T47D (cell line): ENCODE results near the gene PRR14L.

- RRBS: no CpG with 5 or more reads among the region's 11 CpGs
Measured at GRCh38 chr22:31055511-31055909, 25.6 kb upstream of the SMTN start.

DNA sequence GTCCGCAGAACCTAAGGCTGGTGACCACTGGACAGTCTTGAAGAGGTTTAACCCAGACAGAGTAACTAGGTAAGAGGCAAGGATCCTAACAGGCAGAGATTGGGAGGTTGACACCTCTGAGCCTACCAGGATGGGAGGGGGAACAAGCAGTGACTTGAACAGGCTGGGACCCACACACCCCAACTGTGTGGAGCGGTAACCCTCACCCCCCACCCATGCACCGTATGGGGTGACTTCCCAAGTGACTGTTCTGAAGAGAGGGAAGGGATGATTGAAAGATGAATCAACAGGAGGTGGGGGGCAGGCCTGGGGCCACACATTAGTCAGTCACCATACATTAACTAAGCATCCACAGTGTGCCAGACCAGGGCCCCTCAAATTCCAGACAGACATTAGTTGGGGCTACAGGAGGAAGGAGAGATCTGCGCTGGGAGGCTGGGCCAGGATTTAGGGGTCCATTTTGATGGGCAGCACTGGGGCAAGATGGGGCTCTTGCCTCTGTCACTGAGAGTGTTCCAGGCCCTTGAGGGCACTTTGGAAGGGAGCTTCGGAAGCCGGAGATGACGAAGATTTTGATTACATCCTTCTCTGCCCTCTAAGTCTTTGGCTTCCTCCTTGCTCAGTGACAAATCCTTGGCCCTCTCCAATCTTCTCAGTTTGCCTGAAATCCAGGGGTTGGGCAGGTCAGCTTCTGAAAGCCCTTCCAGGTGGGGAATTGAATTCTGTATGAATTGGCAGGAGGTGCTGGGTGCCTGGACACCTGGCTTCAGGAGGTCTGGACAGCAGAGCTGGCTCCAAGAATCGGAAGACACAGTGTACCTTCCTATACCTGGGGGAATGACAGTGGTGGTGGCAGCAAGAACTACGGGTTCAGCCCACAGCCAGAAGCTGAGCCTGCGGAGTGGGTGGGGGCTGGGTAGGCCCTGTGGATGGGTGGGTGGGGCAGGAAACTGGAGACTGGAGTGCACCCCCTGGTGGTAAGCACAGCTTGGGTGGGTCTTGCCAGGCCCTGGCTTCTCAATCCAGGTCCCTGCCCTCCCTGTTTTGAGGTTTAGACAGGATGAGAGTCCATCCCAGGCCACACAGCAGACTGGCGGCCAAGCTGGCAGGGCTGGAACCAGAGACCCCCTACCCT lies 1.1 kb downstream of the SMTN start:
- RRBS: no CpG with 5 or more reads among the region's 11 CpGs

DNA sequence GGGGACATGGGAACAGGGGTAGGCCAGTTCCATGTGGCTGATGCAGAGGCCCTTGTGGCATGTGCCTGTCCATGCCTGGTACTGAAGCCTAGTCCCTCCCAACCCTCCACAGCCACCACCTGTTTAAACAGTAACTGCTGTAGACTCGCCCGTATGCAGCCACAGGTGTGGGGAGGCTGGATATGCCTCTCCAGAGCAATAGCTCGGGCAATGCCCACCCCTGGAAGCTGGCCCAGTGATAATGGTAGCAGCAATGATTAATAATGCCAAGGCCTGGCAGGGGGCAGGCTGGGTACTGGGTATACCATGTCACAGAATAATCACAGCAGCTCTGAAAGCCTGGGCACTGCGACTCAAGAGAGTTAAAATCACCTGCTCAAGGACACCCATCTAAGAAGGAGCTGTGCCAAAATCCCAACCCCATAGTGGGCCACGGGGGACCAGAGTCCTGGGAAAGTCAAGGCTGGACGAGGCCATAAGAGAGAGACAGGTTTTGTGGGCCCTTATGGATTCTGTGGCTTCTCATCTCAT lies 2.4 kb downstream of the SMTN start:
- RRBS: no CpG with 5 or more reads among the region's 6 CpGs

- RRBS: 96% methylated on average over 6 of the region's 14 CpGs
Measured at GRCh38 chr22:31093041-31093558, 12.0 kb downstream of the SMTN start.

- RRBS: no CpG with 5 or more reads among the region's 12 CpGs
Measured at GRCh38 chr22:31099317-31099979, 7.9 kb downstream of the SELENOM start.

DNA sequence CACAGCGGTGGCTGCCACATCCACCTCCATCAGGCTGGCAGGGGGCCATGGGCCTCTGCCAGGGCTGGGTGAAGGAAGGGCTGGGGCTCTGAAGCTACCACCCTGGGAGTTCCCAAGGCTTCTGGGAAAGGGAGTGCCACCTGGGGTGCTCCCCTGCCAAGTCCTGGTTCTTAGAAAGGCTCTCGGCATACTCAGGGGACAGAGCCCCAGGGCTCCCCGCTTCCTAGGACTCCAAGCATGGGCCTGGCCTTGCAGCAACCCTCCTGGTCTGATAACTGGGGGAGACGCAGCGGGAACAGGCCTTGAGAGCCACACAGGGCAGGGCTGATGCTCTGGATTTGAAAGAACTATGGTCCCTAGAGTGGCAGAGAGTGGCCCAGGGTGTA lies 478 bp upstream of the PLA2G3 start:
- RRBS: no CpG with 5 or more reads among the region's 5 CpGs

GRCh38 chr22:31222788-31223270 lies 10.7 kb downstream of the LIMK2 start:
- RRBS: no CpG with 5 or more reads among the region's 4 CpGs

GRCh38 chr22:31223793-31224228 lies 11.7 kb downstream of the LIMK2 start:
- RRBS: no CpG with 5 or more reads among the region's 3 CpGs

- RRBS: 3% methylated on average over 2 of the region's 13 CpGs
Measured at GRCh38 chr22:31248826-31250244, 37.2 kb downstream of the LIMK2 start.

GRCh38 chr22:31290221-31290580 lies 2.1 kb downstream of the PIK3IP1 start:
- RRBS: no CpG with 5 or more reads among the region's 14 CpGs

- RRBS: 5% methylated on average over 2 of the region's 19 CpGs
Measured at GRCh38 chr22:31345021-31345317, 1.2 kb downstream of the PATZ1 start.

GRCh38 chr22:31625339-31626227 lies 36.4 kb downstream of the PISD start:
- RRBS: 92% methylated on average over 3 of the region's 31 CpGs

DNA sequence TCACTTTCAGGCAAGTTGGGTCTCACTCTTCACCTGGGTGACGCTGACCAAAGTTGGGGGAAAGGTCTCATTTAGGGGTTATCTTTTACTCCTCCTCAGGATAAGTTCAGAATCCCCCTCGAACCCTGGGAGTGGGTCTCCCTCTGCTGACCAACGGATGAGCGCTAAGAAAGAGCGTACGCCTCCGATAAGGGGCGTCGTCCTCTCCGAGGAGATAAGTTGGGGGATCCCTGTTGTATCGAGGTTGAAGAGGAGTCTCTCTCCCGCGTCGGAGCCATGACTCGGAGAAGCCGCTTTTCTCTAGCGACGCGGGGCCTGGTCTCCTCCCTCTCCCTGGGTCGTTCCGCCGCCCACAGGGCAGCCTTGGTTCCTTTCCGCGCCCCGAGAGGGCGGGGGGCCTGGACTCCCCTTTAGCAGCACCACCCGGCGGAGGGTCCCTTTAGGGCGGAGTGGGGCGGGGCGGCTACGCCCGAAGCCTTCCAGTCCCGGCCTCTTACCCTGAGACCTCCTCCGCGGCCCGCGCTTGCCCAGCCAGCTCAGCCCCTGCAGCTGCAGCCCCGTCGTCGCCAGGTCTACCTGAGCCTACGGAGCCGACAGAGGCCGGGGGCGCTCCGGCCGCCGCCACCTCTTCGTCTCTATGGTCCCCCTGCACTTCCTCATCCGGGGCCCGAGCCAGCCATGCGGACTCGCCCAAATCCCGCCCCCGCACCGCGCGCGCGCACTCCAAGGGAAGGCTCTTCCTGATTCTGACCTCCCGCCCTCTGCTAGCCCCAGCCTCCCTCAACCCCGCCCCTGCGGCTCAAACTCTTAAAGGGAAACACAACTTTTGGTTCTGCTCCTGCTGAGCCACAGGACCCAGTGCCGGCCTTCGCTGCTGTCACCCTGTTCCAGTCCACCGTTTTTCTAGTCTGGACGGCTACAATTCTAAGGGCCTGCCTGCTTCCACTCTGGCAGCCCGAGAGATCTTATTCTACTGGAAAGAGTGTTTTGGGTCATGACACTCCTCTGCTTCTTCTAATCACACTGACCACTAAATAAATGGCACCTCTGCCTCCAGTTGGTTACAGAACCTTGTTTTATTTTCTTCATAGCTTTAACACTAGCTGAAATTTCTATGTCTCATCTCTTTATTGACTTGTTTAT lies at the start of gene PRR14L:
Gene PRR14L, minus strand, starts transcription at position 637 of the 1,143 bp plus-strand sequence.
- RRBS: under 1% methylated on average over 17 of the region's 68 CpGs

DNA sequence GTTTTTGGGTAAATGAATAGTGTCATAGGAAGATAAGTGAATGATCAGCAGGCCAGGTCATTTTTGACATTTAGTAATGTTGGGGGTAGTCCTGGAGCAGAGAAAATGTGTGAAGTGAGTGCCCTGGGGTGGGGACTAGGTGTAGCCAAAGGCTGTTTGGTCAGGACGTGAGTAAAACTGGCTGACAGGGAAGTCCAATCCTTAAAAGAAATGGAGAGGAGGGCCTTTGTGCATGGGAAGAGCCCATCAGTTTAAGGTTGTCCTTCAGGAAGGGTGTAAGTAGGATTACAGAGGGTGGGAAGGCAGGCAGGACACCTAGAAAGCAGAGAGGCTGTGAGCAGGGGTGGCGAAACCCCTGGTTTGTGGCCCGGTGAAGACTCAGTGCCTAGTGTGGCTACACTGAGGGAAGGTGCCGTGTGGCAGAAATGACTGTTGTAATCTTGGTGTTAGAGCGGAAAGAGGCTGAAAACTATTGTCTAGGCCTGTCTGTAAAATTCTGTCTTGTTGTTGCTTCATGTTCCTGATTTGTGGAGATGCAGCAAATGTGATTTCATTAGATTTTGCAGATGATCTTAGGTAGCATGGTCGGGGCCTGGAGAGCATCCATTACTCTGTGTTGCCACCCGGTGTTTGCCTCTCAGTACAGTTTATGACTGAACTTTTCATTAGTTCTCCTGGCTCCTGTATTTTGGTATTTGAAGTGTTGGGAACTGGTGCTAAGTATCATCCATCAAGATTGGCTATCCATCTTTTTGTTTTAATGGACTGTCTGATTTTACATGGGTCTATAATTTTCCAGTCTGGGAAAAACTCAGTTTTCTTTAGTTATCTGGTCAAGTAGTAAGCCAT lies 7.5 kb downstream of the YWHAH start:
- RRBS: no CpG with 5 or more reads among the region's 7 CpGs

DNA sequence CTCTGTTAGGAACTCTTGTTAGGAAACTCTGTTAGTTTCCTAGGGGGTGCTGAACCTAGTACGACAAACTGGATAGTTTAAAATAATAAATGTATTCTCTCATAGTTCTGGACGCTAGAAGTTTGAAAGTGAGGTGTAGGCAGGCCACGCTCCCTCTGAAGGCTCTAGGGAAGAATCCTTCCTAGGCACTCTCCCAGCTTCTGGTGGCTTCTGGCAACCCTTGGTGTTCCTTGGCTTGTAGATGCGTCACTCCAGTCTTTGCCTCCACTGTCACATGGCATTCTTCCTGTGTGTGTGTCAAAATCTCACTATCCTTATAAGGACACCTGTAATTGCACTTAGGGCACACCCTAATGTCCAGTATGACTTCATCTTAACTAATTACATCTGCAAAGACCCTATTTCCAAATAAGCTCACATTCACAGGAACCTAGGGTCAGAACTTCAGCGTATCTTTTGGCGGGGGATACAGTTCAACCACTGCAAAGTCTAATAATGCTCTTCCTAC lies 10.2 kb downstream of the YWHAH start:
- RRBS: no CpG with 5 or more reads among the region's 6 CpGs

DNA sequence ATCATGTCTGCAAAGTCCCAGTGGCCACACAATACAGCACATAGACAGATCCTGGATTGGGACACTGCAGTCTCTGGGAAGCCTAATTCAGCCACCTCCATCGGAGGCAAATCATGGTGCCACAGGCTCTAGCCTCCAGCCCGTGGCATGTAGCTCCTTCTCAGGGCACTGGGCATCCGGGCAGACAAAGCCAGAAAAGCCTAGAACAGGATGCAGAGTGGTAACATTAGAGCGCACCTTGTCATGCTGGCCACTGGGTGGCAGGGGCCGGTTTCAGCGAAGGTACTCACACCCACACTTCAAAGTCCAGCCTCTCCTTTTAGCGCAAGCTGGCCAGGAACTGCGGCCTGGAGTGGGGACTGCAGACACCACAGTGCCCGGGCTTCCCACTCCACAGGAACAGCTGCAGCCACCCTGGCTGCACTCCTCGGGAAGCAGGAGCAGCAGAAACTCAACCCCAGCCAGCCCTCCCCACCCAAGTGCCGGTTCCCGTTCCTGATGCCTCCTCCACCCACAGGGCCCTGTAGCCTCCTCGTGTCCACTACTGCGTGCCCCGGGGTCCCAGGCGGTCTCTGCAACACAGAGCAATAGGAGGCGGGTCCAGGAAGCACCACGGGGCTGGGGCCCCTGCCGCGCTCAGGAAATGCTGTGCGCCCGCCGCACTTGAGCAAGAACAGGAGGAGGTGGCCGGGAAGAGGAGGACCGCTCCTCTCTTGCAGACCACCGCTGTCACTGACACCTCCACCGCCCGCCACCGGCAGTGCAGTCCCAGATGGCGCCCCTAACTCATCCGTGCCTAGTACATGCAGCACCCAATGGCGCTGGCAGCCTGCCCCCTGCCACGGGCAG lies 2.3 kb downstream of the RFPL2 start:
- RRBS: 2% methylated on average over 13 of the region's 33 CpGs

GRCh38 chr22:32410098-32410409 lies 2.0 kb downstream of the RTCB start:
- RRBS: no CpG with 5 or more reads among the region's 4 CpGs

DNA sequence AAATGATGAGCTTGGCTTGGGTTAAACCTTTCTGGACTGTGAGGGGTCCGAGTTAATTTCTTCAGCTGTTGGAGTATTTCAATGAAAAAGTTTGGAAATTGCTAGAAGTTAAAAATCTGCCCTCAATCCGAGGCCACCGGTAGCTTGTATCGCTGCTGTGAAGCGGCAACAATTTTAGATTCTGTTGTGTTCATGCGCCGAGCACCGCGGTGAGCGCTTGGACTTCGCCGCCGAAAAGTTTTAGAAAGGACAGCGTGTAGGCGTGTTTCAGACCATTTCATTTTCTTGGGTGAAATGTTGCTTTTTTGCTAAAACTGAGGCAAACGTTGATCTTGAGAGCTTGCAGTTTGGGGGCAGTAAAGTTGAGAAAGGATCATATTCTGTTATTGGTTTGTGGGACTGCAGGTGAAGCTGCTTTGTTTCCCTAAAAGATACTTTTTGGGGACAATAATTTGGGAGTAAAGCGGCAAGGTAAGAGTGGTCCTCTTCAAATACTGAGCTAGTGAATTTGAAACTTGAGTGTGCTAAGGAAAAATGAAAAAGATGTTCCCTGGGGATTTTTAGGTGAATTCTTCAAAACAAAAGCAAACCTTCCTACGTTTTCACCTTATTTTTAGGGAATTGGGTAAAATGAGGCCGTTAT lies 997 bp downstream of the FBXO7 start:
- RRBS: no CpG with 5 or more reads among the region's 19 CpGs

GRCh38 chr22:32760624-32761345 lies 40.7 kb upstream of the TIMP3 start:
- RRBS: no CpG with 5 or more reads among the region's 5 CpGs

DNA sequence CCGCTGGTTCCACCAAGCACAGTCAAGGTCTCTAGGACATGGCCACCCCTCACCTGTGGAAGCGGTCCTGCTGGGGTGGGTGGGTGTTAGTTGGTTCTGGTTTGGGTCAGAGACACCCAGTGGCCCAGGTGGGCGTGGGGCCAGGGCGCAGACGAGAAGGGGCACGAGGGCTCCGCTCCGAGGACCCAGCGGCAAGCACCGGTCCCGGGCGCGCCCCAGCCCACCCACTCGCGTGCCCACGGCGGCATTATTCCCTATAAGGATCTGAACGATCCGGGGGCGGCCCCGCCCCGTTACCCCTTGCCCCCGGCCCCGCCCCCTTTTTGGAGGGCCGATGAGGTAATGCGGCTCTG lies 267 bp upstream of the TIMP3 start:
- RRBS: 2% methylated on average over 12 of the region's 26 CpGs